Calu3 (cell line): ENCODE data around the gene DYNC1H1.

- PRO-cap = no peak
Measured at GRCh38 chr14:101334648-101335202, 426.8 kb upstream of the PPP2R5C start.

- PRO-cap = no peak
Measured at GRCh38 chr14:101495760-101496312, 265.7 kb upstream of the PPP2R5C start.

DNA sequence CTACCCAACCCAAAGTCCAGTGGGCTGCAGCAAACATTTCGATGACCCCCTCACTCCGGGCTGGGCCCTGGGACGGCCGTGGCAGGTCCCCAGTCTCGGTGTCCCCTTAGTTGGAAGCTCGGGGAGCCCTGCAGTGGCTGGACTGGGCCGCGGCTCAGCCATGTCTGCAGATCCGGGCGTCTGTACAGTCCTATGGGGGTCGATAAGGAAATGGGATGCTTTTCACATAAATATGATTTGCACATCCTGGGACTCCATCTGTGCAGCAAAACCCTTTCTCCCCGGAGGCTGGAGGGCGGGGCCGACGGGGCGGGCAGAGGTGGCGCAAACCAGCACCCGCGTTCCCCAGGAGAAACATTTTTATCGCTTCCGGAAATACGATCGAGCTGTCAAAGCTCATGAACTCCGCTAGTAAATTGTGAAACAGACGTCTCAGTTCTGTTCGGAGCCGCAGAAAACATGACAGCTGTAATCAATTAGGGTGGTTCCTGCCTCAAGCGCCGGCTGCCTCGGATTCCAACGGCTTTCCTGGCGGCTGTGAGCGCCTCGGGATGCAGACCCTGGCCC, 177.4 kb upstream of the PPP2R5C start:
- PRO-cap = no peak

DNA sequence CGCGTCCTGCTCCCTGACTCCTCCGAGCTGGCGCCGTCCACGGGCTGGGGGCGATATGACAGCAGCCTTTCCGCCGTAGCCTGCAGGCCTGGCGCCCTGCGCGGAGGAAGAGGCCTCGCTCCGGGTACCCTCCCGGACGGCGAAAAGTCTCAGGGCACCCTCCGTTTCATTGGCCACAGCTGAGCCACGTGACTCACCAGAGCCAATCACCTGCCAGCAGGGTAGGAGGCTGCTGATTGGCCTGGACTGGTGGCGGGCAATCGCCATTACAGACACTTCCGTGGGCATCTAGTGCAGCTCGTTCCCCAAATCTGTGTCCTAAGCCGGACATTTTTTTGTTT, 177.0 kb upstream of the PPP2R5C start:
- PRO-cap = no peak

- PRO-cap = bidirectional peak, plus-strand start at chr14:101731526, minus-strand start at chr14:101731187; bidirectional peak, plus-strand start at chr14:101731923, minus-strand start at chr14:101731837
Measured at GRCh38 chr14:101731020-101732165, 30.1 kb upstream of the PPP2R5C start.

DNA sequence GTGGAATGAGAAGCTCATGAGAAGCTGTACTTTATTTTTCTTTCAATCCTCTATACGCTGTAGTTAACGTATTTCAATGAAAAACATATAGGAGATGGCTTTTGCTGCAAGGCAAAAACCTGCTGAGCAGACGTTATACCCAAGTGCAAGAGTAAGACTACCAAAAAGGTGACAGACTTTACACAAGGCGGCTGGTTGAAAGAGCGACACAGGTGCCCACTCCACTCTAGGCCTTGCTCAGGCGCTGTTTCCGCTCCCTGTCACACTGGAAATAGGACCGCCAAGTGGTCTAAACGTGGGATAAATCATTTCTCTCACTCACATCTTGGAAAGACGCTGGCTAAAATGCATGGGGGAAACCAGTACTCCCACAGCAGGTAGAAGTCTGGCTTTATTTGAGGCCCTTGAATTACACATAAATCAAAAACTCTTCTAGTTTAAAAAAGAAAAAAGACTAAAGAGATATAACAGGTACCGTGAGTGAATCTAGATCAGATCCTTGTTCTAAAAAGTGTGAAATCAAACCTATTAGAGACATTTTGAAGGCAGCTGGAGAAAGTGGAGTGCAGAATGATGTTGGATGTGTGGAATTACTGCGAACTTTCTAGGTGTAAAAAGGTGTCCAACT, 54.6 kb downstream of the PPP2R5C start:
- PRO-cap = no peak

DNA sequence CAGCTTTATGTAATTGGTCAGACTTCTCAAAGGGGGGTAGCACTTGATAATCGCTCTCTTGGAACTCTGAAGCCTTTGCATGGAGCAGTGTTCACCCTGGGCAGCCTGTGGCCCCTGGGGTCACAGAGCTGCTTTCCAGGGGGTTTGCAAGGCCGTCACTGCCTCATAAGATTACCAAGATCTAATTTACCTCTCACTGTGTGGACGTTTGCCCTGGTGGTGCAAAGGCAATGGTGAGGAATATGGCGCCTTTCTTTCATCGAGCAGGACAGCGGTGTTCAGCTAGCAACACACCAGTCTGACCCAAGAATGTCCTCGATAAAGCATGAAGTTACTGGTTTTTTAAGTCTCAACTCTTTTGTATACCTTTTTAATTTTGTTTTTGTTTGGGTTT, 57.7 kb downstream of the PPP2R5C start:
- PRO-cap = no peak

DNA sequence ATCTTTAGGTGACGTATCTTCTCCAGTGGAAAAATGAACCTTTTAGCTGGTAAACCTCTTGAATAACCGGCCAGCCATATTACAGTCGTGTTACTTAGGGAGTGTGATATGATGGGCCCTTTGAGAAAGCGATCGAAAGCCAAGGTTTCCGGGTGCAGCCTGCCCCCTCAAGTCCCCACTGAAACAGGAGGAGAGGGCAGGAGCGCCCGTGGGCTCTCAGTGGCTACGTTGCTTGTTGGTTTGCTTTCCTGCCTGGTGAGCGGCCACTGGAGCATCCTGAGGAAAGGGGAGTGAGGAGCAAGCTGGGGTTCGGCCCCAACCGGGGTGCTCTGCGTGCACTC, 80.6 kb downstream of the PPP2R5C start:
- PRO-cap = no peak

DNA sequence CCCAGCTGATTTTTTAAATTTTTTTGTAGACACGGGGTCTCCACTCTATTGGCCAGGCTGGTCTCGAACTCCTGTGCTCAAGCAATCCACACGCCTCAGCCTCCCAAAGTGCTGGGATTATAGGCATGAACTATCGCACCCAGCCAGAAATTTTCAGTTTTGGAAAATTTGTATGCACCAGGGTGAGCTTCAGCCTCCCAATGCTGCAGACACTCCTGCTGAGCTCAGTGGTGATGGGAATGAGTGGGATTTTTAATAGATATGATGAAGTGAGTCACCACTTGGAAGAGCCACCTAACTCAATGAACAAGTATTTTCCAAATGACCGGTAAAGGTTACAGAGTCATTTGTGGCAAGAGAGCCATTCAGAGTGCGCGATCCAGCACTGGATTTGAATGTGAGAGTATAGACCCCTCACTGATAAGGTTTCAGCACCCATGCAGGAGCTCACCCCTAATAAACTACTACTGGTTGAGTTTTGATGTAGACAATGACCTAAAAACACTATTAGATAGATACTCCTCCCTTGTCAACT, 100.6 kb downstream of the PPP2R5C start:
- PRO-cap = no peak

DNA sequence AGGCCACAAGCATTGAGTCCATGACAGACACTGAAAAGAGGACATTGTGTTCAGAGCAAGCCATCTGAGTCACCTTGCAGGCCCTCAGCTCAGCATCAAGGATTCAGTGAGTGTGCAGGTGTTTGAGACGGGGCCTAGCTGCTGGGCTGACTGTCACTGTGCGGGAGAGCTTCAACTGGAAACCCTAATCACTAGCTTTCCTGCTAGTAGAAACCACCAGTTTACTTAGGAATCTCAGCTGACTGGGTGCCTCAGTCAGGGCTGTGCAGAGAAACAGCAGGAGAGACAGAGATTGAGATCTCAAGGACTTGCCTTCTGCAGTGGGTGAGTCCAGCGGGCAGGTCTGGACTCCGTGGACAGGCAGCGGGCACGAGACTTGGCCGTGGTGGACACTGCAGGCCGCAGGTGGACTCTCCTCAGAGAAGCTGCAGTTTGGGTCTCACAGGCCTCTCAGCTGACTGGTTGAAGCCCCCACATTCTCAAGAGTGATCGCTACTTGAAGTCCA, 86.0 kb upstream of the DYNC1H1 start:
- PRO-cap = no peak

- PRO-cap = no peak
Measured at GRCh38 chr14:101949059-101949399, 15.3 kb upstream of the DYNC1H1 start.

DNA sequence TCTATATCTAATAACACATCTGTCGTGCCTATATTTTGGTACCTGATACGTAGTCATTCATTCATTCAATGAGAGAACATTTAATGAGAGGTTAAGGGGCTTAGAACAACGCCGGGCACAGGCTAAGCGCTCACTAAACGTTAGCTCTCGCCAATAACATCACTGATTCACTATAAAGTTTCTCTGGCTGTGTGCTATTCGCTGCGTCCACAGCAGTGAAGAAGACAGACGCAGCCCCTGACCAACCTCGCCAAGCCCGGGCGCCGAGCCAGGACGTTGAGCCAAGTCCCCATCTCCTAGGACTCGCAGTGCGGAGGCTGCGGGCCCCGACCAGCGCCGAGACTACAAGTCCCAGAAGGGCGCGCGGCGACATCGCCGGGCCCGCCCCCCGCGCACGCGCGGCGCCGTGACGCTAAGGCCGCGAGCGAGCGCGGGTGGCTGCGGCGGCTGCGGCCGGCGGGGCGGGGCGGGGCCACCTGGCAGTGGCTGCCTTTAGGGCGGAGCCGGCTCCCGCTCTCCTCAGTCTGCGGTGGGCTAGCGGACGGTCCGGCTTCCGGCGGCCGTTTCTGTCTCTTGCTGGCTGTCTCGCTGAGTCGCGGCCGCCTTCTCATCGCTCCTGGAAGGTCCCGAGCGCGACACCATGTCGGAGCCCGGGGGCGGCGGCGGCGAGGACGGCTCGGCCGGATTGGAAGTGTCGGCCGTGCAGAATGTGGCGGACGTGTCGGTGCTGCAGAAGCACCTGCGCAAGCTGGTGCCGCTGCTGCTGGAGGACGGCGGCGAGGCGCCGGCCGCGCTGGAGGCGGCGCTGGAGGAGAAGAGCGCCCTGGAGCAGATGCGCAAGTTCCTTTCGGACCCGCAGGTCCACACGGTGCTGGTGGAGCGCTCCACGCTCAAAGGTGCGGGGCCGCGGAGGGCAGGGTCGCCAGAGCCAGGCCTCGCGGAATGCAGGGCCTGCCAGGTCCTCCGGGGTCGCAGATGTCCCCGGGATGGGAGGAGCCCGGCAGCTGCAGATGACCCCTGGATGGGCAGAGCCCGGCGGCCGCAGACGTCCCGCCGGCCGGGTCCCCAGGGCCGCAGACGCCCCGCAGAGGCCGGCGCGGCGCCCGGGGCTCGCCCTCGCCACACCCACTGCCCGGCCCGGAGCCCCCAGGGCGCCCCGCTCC, at the start of gene DYNC1H1:
TSS of gene DYNC1H1 (plus strand) at position 522 of the 1,163 bp plus-strand sequence.
- PRO-cap = bidirectional peak, plus-strand start at position 522 of the sequence, minus-strand start at position 344 of the sequence; bidirectional peak, plus-strand start at position 1,009 of the sequence, minus-strand start at position 1,037 of the sequence

GRCh38 chr14:101989871-101990332, 25.5 kb downstream of the DYNC1H1 start:
- PRO-cap = no peak

DNA sequence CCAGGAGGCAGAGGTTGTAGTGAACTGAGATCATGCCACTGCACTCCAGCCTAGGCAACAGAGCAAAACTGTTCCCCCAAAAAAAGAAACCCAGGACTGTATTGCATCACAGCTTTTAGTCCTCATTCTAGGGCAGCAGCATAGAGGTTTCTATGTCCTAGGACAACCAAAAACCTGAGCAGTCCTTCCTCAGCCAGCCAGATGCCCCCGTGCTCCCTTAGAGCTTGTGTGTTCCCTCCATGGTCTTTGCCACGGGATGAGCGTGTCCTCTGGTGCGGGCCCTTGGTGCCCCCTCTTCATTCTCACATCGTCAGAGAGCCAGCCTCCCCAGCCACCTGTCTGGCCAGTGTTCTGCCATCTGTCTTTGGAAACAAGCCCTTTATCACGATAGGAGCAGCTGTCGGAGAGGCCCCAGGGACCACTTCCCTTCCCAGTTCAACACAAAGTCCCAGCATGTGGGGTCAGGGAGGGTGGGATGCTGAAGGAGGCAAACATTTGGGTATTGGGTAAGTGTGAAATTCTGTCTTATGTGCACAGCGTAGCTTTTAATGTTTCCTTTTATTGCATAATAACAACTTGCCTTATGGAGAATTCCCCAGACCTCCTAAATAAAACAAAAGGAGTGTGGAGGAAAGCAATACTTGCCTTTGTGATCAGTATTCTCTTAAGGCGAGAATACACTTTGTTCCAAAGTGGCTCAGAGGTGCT, 44.5 kb downstream of the DYNC1H1 start:
- PRO-cap = no peak

GRCh38 chr14:102043607-102044680, 42.9 kb downstream of the HSP90AA1 start:
- PRO-cap = no peak

DNA sequence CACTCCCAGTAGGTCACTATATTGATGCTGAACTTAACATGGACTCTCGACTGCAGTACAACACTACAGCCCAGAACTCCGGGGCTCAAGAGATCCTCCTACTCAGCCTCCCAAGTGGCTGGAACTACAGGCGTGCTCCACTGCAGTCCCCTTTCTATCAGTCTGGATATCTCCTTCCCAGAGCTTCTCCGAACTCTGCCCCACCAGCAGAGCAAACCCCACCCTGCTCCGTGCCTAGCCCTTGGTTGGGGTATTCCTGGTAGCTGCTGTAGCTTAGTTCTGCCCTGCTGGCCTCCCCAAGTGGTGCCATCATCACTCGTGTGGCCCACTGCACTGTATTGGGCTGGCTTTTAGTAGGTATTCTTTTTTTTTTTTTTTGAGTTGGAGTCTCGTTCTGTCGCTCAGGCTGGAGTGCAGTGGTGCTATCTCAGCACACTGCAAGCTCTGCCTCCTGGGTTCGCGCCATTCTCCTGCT, 9.5 kb downstream of the HSP90AA1 start:
- PRO-cap = no peak

DNA sequence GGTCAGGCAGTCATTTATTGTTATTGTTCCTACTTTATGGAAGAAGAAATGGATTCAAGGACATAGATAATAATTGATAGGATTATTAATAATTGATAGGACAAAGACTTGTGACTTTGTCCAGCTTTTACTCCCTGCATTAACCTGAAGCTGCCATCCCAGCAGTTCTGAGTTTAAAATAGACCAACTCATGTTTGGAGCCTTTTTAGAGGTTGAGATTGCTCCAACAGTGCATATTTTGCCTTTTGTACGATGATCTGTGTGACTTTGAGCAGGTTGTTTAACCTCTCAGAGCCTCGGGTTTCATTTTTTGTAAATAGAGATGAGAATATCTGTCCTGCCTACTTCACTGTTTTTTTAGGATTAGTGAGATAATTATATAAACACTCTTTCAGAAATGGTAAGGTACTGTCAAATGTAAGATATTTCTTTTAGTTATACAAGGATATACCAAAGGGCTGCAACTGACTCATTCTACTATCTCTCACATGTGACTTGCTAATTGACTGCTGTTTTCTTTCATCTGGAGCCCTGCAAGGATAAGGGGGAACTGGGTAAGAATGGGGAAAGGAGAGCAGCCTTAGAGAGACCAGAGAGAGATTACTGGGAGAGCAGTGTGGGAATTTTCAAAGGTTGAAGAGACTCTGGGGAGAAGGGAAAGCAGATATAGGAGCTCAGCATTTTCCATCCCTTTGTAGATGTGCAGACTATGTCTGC, 15.3 kb downstream of the WDR20 start:
- PRO-cap = no peak

- PRO-cap = no peak
Measured at GRCh38 chr14:102184578-102185084, 44.9 kb downstream of the WDR20 start.

DNA sequence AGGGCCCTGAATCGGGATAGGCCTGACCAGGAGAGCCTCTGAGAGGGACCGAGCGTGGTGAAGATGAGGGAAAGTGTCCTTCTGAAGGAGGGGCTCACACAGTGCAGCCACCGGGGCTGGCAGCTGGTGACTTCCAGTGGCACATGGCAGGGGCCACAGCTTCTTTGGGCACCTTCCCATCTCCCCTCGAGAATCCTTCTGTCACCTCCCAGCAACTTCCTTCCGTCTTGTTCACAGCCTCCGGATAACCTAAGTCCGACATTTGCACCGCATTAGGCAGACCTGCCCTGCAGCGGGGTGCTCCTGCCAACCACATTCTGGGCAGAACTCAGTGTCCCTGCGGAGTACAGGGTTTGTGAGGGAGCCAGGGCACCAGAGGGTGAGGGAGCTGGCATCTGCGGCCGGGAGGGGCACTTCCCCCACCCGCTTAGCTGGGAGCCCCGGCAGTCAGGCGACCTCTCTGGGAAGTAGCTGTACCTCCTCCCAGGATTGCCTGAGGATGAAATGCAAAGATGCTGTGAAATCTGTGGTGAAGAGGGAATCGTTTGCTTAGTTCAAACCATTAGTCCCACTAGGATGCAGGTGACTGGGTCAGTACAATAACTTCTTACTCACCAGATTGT, 58.7 kb downstream of the ANKRD9 start:
- PRO-cap = no peak

DNA sequence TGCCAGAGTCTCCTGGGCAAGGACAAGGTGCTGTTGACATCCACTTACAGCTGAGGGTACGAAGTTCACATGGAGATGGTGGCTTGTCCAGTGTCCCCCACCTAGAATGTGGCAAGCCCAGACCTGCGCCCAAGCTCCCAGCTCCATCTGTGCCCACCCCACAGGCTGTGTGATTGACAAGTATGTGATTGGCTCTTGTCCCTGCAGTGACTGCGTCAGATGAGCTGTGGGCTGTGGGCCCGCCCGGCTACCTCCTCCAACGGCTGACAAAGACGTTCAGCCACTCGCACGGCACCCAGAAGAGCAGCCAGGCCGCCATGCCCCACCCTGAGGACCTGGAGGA, 11.7 kb downstream of the ANKRD9 start:
- PRO-cap = no peak